Thoracic aorta (tissue), 1 donor: ENCODE measurements around the gene NUS1.

GRCh38 chr6:113654167-113654983 lies 202.8 kb upstream of the MARCKS start:
- RAMPAGE, long total RNA = no peak

DNA sequence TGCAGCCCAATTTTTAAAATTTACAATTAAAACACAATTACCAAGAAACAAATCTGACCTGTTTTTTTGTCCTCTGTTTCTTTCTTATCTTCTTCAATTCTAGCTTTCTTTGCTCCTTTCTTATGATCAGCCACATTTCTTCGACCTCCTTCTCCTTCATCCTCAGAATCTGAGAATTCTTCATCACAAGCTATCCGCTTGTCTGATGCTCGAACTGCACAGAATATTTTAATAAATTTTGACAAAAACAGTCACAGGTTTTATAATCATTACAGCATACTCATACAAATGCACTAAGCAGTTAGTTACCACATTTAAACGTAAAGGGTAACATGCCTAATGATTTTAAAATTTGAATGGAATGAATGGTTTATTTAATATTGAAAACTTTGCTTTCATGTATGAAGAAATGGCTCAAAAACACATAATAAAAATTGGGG lies 27.6 kb downstream of the HDAC2 start:
- RAMPAGE, long total RNA = no peak

GRCh38 chr6:115090622-115091119 lies 747.8 kb upstream of the HS3ST5 start:
- RAMPAGE, long total RNA = no peak

DNA sequence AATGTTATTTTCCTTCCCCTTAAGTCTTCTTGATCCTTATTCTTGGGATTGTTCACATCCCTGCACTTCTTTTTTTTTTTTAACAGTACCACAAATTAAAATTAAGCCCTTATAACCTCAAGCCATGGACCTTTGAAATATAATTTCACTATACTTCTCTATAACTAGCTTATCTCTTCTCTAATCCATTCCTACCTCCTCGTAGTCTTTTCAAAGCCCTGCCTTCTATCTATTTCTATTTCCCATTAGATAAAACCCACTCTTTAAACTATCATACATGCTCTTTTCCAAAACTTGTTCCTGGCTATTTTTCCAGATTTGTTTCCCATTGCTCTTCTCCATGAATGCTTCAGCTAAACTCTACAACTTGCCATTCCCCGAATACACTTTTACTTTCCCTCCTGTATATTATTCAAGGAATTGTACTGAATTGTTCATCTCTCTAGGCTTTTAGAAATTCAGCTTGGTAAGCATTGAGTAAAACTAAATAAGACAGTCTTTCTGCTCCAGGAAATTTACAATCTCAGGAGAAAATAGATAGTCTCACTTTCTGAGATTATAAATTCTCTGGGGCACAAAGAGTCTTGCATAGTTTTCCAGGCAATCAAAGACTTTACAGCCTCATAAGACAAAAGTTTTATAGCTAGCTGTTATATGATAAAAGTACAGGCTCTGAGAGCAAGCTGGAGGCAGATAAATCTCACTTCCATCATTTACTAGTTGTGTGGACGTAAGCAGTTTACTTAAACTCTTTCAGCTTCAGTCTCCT lies 11.6 kb downstream of the FRK start:
- RAMPAGE, long total RNA = no peak

DNA sequence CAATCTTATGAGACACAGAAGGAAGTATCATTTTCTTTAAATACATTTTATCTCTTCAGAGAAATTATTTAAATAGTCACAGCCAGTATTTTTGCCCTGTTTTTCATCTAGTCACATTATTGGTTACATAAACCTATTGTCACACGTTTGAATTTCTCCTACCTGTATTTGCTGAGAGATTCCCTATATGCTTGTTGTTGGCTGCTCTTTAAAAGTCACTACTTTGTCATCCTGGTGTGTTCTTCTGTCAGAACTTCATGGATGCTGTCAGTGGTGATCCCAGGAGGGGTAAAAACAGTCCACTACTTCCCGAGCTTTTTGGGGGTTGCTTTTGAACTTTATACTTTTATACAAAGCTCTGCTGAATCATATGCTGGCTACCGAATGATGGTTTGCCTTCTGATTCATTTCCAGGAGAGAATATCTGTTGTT lies 32.5 kb upstream of the COL10A1 start:
- RAMPAGE, long total RNA = no peak

- RAMPAGE, long total RNA = no peak
Observed at GRCh38 chr6:116461434-116462583, 634 bp downstream of the CALHM6 start.

GRCh38 chr6:116564891-116565283 lies 6.4 kb upstream of the RWDD1 start:
- RAMPAGE, long total RNA = no peak

- RAMPAGE, long total RNA = no peak
Observed at GRCh38 chr6:116592780-116593137, 21.5 kb downstream of the RWDD1 start.

- RAMPAGE, long total RNA = no peak
Observed at GRCh38 chr6:117674574-117675652, at the start of gene NUS1. TSS of gene NUS1 (plus strand) at chr6:117675469.

DNA sequence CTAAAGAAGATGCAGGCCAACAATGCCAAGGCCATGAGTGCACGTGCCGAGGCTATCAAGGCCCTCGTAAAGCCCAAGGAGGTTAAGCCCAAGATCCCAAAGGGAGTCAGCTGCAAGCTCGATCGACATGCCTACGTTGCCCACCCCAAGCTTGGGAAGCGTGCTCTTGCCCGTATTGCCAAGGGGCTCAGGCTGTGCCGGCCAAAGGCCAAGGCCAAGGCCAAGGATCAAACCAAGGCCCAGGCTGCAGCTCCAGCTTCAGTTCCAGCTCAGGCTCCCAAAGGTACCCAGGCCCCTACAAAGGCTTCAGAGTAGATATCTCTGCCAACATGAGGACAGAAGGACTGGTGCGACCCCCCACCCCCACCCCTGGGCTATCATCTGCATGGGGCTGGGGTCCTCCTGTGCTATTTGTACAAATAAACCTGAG lies 92.1 kb downstream of the SLC35F1 start:
- RAMPAGE, long total RNA = no peak

DNA sequence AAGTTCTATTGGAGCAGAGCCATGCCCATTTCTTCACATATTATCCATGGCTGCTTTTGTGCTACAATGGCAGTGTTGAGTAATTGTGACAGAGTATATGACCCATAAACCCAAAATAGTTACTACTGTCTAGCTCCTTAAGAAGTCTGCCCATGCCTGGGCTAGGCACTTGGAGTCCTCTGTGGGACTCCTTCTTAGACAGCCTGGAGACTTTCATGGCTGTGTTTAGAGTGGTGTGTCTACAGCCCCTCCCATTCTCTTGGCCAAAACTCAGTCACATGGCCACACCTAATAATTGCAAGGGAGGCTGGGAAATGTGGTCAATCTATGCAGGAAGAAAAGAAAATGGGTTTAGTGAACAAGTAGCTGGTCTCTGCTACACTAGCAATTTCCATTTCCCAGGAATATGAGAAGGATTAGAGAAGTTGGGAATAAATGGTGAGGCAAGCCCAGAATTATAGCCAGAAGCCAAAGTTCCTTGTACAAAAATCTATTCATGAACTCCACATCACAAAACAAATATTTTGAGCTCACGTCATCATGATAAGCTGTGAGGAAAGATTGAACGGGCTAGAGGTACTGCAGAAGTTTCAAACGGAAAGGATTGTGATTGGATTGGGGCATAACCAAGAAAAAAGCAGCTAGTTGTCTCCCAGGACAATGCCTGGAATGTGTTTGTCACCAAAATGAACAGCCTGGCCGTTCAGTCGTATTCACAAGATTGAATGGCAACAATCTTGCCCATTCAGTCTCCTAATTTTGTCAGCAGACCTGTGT lies 251.8 kb upstream of the PLN start:
- RAMPAGE, long total RNA = no peak

GRCh38 chr6:118384394-118384724 lies 163.7 kb upstream of the PLN start:
- RAMPAGE, long total RNA = no peak

DNA sequence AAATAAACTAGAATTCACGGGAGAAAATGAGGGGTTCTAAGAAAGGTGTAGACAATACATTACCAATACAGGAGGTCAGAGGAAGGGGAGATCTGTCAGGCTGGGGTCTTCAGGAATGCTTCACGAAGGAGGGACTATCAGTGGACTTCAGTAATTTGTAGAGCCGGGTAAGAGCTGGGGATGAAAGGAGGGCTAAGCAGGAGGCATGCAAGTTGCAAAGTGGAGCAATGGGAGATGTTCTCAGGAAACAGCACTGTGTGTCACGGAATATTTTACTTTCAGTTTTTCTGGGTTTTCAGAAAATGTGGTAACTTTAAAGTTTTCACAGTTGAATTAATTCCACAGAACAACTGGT lies 12.9 kb upstream of the CEP85L start:
- RAMPAGE, long total RNA = no peak

- RAMPAGE, long total RNA = no peak
Observed at GRCh38 chr6:118724032-118724692, 72.8 kb upstream of the CEP85L start.

DNA sequence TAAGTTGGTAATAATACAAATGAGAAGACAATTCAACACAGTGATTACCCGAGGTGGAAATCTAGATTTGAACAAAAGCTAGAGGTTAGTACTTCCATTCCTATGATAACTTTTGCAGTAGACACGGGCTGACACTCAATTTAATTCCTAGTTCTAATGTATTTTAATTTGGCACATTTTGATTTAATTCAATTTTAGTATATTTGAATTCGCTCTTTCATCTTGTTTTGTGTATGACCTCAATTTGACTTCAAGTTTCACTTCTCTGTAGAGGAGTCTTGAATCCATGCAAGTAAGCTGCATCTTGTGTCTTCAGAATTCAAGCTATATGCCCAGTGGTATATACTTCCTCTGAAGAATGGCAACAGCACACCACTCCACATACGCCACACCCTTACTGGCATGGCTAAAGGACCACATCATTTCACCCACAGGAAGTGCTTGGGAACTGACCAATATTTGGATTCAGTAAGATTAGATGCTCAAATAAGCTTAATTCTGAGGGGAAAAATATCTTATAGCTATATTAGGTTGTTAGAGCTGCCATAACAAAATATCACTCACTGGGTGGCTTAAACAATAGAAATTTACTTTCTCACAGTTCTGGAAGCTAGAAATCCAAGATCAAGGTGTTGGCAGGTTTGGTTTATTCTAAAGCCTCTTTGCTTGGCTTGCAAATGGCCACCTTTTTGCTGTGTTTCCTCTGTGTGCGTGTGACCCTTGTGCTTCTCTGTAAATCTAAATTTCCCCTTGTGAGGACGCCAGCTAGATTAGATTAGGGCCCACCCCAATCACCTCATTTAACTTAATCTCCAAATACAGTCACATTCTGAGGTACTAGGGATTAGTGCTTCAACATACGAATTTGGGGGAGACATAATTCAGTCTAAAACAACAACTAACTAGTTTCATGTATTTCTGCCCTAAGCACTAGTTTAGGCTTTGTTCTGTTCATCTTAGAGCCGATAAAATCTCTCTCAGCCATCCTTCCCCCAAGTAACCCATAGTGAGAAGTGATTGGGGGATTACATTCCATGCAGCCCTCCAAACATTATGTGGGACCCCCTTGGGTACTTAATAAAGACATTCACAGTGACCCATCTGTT lies 2.7 kb upstream of the ASF1A start:
- RAMPAGE, long total RNA = no peak

- RAMPAGE, long total RNA = no peak
Observed at GRCh38 chr6:118892205-118893045, 1.5 kb upstream of the ASF1A start.

- RAMPAGE, long total RNA = start-site peak on the minus strand at chr6:119024034-119024237, 8 reads; start-site peak on the minus strand at chr6:119024456-119024806, 6 reads
Observed at GRCh38 chr6:119023949-119024832, 54.3 kb downstream of the FAM184A start.

DNA sequence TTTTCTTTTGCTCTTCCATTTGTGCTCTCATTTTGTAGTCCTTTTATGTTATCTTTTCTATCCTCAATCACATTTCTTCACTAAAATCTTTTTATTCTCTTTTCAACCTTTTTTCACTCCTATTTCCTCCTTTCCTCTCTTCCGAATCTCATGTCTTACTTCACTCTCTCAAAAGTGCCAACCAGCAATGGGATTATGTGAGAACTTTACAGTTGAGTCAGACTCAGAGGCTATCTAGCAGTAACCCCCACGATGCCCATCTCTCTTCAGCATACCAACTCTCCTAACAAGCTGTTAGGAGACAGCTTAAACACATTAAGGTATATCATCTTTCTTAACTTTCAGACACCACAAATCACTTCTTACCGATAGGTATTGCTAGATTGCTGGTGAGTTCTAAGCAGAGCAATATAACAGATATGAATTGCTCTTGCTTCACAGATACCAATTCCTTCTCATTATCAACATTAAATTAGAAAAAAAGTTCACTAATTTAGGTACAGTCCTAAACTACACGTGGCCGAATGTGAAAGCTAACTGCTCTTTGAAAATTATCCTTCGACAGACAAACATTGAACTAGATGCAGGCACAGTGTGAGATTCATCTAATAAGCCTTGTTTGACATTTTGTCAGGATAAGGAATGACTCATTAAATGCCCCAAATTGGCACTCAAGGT lies 1.3 kb downstream of the FAM184A start:
- RAMPAGE, long total RNA = start-site peak on the minus strand centred at position 473 of the sequence, 330 bp wide, 8 reads

DNA sequence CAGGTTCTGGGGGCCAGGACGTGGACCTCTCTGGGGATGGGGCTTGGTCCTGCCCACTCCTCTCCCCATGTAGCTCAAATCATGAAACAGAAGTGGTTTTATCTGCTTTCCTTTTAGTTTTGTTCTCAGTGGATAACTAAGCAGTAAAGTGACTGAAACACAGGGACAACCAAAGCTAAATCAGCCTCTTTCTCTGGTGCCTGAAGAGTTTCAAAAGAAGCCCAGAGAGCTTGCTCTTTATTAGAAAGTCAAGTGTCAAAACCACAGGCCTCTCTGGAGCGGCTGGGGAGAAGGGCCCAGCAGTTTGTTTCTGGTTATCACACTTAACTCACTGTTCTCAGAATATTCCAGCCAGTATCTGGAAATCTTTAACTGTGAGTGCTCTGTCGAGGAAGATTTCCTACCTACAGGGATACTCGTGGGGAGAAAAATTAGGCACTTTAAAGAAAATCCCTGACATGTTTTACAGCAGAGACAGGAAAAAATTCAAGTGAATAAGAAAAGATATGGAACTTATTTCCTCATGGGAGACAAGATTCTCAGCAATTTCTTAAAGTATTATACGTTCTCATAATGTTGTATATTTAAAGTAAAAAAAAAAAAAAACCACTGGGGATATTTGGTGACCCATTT lies 60.7 kb upstream of the FAM184A start:
- RAMPAGE, long total RNA = no peak

GRCh38 chr6:119273437-119273903 lies 76.1 kb downstream of the MAN1A1 start:
- RAMPAGE, long total RNA = no peak